Measurements from ENCODE around the genes SERPINB13, TMX3 and SOCS6.

DNA sequence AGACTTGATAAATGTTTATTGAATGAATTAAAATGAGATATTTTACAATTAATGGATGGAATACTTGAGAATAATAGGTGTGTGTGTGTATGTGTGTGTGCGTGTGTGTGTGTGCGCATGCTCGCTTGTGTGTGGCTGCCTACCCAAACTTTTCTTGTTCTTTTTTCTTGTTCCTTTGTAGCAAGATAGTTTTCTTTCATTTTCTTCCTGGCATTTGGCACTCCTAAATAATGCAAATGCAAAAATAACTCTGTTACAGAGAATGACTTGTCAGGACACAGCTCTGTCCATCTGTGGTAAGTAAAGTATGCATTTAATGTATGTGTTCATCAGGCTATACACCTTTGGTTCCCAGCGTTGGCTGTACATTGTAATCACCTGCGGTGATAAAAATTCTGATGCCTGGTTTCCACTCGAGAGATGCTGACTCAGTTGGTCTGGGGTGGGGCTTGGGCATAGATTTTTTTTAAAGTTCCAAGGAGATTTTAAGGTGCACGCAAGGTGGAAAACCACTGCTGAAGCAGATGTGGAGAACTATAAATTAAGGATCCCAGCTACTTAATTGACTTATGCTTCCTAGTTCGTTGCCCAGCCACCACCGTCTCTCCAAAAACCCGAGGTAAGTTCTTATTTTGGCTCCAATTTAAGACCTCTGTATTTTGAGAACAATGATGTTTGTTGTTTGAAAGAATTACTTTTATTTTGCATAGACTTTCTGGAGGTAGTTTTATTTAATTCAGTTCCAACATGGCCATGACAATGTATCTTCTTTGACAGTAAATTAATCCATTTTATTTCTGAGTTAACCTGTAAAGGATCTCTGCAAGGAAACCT lies at the start of gene SERPINB13:
SERPINB13 (plus strand) TSS at position 512 of the 834 bp plus-strand sequence.
- PRO-cap, result no peak

GRCh38 chr18:65415023-65415514 lies 335.7 kb upstream of the CDH7 start:
- PRO-cap, result no peak

GRCh38 chr18:65751324-65751733 lies 517 bp downstream of the CDH7 start:
- PRO-cap, result no peak

DNA sequence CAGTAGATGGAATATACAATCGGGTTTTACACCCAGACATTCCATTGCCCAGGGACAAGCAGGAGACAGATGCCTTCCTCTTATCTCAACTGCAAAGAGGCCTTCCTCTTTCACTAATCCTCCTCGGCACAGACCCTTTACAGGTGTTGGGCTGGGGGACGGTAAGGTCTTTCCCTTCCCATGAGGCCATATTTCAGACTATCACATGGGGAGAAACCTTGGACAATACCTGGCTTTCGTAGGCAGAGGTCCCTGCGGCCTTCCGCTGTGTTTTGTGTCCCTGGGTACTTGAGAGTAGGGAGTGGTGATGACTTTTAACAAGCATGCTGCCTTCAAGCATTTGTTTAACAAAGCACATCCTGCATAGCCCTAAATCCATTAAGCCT lies 439.3 kb downstream of the DSEL start:
- PRO-cap, result no peak

DNA sequence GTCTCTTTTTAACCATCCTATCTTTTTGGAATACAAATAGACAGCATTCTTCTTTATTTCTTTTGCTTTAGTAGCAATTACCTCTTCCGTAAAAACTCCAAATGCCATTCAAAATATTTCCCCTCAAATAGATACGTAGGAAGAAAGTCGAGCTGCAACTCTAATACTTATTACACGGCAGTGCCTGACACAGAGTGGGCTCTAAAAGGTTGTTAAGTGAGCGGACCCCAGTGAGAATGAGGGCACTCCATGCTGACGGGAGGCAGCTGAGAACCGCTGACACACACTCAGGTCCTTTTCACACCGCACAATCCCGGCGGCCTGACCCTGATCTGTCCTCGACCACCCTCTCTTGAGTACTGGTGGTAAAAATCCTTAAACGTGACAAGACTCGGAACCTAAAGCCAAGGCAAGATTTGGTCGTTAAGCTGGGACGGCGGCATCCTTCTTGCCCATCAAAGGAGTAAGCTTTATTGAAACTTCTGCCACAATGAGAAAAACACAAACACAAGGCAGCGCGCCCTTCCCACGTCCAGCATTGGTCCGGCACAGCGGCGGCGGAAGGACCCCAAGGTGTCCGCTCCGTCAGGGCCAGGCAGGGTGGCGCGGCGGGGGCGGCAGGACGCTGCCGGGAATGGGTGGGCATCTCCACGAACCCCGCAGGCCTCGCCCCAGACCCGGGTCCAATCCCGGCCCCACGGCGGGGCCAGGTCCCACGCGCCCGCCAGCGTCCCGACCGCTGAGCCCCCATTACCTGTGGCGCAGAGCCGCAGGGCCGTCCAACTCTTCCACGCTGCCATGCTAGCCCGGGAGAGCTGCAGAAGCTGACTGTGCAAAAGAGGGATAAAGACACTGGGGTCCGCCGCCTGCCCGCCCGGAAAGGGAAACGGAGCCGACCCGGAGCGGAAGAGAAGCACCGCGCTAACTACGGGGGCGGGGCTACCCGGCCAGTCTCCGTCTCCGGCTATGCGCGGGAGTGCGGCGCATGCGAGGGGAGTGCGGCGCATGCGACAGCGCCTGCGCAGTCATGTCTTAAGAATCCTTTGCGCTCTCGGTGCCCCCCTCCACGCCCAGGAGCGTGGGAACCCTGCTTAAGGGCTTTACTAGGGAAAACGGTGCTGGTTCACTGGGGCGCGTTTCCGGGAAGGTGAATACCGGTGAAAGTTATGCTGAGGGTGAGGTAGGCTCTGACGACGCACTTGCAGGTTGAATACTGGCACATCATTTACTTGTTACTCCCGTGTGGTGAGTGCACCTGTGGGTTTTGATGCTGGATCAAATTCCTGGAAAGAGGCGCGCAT lies at the start of gene TMX3:
TMX3 (minus strand) TSS at position 927 of the 1,301 bp plus-strand sequence.
- PRO-cap, result bidirectional peak, plus-strand start at position 538 of the sequence, minus-strand start at position 537 of the sequence; bidirectional peak, plus-strand start at position 1,035 of the sequence, minus-strand start at position 888 of the sequence

GRCh38 chr18:70288328-70289465 lies at the start of gene SOCS6:
Gene SOCS6 (plus strand): TSS chr18:70289045.
- PRO-cap, result bidirectional peak, plus-strand start at chr18:70288681, minus-strand start at chr18:70288583; bidirectional peak, plus-strand start at chr18:70289045, minus-strand start at chr18:70288984

DNA sequence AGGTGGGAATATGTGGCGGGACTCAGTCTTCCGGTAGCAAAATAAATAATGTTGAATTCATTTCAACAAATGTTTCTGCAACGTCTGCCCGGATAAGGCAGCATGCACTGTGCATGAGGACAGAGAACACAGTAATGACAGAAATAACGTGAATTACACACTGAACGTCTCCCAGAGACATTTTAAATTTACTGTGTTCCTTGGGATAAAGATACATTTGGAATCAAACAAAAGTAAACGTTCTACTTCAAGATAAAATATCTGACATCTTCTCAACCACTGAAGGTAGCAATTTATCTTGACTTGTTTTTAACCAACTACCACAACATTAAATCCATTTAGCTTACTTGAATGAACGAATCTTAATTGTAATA lies 1.2 kb downstream of the SOCS6 start:
- PRO-cap, result unidirectional peak, minus-strand start at position 136 of the sequence

DNA sequence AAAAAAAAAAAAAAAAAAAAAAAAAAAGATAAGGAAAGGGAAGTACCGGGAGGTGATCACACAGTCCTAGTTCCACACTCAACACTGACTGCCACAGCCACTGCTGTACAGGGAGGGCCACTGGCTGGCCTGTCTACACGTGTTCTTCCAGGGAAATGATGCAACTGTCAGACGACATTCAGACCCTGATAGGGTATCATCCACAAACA lies 140.2 kb downstream of the SOCS6 start:
- PRO-cap, result no peak

DNA sequence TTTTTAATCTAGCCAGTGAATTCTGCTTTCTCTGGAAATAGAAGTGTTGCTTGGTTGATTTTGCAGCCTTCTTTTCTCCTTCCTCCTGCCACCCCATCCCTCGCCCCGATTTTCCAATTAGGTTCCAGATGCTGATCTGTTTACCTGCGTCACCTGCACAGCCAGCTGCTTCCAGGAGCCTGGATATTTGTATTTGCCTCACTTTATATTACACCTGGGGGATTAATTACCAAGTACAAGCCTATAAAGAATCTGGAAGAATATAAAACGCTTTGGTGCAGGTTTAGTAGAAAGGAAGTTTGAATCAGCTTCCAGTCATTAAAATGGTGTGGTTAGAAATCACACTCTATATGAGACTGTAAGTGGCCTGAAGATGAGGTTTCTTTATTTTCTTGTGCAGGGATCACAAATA lies 234.5 kb downstream of the SOCS6 start:
- PRO-cap, result no peak

DNA sequence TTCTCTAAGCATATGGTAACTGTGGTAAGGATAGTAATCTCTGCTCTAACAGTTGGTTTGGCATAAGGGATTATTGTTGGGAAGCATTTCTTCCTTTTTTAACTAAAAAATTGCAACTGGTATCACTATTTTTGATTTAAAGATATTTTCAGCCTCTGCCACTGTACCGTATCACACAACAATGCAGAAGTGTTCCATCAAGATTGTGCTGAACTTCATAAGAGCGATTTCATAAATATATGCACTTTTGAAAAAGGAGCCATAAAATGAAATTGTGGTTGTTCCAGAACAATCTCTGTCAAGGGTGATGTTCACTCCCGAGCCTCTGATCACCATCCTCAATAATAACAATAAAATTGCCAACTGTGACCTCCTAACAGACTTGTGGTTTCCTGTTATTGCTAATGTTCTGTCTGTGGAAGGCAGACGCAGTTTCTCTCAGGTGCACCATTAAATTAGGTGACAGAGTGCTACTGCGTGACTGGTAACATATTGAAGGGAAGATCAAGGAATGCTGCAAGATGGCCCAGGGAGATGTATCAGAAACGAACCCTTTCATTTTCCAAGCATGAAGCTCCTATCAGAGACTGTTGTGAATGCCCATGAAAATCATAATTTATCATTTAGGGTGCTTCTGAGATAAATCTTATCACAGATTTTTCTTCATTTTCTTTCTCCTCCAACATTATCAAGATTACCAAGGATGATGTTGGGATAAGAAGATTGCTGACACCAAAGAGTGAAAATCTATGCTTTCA lies 383.8 kb downstream of the SOCS6 start:
- PRO-cap, result no peak

DNA sequence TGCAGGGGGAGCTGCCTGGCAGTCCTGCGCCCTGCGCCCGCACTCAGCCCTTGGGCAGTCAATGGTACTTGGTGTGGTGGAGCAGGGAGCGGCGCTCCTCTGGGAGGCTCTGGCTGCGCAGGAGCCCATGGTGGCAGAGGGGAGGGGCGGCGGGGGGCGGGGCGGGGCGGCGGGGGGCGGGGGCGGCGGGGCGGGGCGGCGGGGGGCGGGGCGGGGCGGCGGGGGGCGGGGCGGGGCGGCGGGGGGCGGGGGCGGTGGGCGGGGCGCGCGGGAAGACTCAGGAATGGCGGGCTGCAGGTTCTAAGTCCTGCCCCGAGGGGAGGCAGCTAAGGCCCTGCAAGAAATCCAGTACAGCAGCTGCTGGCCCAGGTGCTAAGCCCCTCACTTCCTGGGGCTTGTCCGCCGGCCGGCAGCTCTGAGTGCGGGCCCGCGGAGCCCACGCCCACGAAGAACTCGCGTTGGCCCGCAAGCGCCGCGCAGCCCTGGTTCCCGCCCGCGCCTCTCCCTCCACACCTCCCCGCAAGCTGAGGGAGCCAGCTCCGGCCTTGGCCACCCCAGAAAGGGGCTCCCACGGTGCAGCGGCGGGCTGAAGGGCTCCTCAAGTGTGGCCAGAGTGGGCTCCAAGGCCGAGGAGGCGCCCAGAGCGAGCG lies 923.6 kb downstream of the SOCS6 start:
- PRO-cap, result no peak

DNA sequence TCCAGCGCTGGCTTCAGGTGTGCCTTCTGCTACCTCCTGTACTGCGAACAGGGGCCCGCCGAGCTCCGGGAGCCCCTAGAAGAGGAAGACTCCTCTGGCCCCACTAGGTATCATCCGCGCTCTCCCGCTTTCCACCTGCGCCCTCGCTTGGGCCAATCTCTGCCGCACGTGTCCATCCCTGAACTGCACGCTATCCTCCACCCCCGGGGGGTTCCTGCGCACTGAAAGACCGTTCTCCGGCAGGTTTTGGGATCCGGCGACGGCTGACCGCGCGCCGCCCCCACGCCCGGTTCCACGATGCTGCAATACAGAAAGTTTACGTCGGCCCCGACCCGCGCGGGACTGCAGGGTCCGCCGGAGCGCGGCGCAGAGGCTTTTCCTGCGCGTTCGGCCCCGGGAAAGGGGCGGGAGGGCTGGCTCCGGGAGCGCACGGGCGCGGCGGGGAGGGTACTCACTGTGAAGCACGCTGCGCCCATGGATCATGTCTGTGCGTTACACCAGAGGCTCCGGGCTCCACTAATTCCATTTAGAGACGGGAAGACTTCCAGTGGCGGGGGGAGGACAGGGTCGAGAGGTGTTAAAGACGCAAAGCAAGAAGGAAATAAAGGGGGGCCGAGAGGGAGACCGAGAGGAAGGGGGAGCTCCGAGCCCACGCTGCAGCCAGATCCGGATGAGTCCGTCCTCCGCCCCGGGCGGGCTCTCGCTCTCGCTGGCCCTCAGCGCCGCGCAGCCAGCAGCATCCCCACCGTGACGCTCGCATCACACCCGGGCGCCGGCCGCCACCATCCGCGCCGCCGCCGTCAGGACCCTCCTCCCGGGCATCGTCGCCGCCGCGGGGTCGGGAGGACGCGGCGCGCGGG lies 748 bp downstream of the NETO1 start:
- PRO-cap, result no peak

GRCh38 chr18:73690110-73690583 lies 457.5 kb downstream of the FBXO15 start:
- PRO-cap, result unidirectional peak, plus-strand start at chr18:73690436

- PRO-cap, result unidirectional peak, minus-strand start at chr18:74017637
These were observed 130.2 kb downstream of the FBXO15 start for GRCh38 chr18:74017477-74017694.

GRCh38 chr18:74225140-74225492 lies 66.6 kb downstream of the CYB5A start:
- PRO-cap, result no peak

DNA sequence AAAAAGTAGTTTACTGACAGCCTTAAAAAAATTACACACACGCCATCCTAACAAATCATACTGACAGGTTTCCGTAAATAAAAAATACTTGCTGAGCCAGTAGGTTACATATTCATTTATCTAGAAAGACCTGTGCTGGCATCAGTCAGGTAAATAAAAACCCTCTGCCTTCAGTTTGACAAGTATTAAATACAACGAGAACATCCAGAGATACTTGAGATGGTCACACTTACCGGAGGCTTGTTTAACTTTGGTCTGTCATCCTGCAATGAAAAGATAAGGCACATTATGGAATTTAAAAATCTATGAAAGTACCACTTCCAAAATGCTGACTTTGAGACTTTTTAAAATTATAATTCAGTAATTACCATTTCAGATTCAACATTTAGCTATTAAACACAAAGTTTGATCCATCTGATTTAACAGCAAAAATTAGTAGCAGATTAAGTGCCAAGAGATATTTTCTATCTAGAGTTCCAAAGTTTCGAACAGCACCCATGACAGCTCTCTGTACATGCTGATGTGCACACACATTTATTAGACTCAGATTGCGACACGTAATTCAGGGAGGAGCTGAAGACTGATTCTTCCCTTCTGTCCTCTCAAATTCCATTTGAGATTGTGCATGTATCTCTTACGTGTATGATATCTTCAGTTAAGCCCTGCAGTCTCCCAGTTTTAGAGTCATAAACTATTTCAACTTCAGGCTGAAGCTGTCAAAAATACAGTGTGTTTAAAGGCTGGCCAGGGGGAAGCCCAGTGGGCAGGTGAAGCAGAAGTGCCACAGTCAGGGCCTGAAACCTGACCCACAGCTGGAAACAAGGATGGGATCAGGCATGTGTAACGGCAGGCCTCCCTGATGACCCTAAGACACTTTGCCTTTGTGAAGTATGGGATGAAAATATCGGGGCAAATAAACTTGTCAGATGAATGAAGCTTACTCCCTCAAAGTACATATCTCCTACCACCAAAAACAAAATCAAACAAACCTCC lies 30.8 kb downstream of the CYB5A start:
- PRO-cap, result no peak

DNA sequence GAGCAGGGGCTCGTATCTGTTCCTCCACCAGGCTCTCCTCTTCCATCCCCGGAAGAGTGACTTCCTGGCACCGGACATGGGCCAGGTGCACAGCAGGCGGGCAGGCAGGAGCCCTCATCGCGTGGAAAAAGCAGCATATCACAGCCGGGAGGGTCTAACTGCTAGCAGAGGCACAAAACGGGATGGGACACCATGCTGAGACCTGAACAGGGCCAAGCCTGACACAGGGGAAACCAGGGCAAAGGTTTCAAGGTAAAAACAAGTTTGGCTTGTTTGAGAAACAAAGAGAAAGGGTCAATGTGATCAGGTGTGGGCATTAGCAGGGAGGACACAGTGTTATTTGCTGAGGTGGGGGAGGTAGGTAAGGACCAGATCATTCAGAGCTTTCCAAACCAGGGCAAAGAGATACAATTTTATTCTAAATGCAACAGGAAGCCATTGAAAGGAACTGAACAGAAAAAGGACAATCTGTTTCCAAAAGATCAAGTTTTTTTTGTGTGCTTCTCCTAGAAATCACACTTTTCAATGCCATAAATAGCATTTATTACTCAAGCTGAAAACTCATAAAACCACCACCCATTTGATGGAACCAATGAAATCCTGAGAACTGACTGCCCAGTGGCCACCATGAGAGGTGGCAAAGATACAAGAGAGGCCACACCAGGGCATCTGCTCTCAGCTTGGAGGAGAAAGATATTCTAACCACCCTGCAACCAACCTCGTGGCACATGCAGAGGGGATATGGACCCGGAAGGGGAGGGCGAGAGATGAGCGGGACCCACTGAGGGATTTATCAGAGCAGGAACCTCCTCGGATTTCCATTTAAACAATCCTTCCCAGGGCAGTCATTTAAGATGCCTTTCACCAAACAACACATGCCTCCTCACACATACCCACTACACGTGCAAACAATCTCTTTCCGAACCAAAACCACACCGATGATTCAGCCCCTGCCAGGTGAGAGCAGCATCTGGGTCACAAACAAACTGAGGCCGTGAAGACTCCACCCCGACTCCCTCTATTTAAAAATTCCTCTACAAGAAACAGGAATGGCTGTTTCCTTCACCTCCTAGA lies 9.0 kb downstream of the CYB5A start:
- PRO-cap, result no peak

DNA sequence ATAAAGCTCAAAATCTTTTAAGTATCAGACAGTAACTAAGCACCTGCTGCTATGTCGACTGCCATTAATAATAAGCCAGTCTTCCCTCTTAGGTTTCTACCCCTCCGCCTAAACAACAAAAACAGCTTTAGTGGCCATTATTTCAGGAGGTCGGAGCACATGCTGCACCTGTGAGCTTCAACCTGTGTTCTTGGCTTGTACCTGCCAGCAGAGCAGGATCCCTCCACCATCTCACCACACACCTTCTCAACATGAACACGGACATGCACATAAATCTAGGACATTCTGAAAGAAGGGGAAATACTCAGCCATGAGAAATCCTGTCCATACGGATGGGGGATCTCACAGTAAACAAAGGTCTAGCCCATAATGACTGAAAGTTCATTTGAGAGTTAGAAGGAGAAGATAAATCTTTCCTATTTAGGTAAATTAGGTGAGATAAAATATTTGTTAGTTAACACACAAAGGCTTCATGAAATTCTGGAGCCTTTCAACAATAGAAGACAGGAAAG lies 3.7 kb downstream of the CYB5A start:
- PRO-cap, result no peak

DNA sequence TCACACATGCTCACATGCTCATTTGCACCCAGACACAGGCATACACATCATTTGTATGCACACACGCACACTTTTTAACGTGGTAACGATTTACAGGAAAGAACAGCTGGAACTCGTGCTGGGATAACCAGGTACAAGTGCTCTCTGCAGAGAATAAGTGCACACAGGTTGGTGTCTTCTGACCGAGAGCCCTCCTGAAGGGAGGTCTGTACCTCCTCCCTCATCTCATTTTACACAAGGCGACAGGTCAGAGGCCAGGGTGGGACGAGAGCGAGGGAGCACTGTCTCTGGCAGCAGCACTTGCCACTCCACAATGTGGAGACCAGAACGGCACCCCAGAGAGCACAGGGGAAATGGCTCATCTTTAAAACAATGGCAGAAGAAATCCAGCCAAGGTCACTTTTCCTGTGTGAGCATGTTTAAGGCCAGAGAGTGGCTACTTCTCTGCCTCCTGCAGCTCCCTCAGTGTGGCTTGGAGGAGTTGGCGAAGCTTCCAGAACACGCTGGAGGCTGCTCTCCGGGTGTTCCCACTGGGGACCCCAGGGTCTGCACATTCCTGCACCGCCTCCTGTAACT lies 21.0 kb downstream of the DIPK1C start:
- PRO-cap, result no peak

DNA sequence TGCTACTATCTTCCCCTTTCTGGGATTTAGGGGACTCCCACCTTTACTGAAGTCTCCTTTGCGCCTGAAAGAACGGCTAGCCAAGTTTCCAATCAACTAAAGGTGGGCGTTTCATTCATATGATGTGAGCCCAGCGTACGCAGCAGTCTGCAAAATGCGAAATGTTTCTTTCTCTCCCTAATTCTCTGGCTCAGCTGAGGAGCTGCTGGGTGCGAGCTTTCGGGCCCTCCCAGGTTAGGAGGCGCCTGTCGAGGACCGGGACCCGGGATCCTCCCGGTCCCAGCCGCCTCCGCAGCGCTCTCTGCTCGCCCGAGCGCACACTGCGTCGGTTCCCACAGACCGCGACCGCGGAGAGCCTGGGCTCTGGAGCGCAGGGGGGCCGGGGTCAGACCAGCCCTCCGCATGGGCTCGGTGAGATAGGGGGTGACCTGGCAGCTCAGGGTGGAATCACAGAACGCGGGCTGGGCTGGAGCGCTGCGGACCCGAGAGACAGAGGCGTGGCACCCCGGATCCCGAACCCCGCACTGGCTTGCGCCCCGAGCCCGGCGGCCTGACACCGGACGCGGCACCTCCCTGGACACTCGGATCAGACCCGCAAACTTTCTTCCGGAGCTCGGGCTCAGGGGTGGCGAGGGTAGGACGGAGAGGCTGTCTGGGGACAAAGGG lies 815 bp downstream of the DIPK1C start:
- PRO-cap, result no peak

Measured in left lung (tissue), 1 donor.